ENCODE data around the gene SCUBE2.

DNA sequence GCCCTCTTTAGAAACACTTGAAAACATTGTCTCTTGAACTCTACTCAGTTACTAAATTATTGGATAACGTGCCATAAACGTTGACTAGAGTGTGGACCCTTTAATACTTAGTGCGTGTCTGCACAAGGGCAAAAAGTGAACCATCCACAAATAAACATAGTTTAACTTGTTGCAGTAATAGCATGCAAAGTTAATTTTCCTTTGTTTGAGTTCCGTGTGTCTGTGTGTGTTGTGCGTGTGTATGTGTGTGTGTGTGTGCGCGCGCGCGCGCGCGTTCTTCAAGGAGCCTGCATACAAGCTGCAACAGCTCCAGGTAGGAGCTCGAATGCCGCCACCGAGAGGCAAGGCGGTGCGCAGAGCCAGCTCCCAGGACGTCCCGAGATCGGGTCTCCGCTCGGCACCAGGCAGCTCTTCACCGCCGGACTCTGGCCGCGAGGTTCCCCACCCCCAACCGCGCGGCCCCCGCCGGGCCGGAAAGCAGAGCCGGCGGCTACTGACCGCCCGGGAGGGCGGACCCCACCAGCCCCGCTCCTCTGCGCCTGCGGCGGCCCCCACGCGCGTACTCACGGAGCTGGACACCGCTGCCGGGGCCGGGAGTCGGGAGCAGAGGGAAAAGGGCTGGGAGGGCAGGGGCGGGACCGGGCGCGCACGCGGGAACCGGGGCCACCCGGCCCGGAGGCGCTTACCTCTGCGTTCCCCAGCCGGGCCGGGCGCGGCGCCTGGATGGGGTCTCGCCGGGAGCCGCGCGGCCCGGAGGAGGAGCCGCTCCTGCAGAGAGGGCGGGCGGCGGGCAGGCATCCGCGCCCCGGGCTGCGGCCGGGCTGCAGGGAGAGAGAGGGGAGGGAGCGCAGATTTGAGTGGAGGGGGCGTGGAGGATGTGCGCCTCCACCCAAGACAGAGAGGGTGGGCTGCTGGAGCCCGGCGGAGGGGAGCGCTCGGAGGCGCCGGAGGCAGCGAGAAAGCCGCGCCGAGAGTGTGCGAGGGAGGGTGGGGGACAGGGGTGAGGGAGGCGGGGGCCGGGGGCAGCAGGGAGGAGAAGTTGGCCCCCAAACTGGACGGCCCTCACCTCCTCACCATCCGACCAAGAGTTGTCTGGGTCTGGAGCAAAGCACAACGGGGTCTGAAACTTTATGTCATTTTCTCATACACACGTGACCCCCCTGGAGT is 40.3 kb upstream of the AKIP1 start:
- RRBS, 2 experiments, result 1 to 6% methylated on average over 39 of the region's 101 CpGs

GRCh38 chr11:8962970-8963607 is 1.2 kb downstream of the TMEM9B start:
- RRBS, 2 experiments, result no CpG with 5 or more reads among the region's 4 CpGs

DNA sequence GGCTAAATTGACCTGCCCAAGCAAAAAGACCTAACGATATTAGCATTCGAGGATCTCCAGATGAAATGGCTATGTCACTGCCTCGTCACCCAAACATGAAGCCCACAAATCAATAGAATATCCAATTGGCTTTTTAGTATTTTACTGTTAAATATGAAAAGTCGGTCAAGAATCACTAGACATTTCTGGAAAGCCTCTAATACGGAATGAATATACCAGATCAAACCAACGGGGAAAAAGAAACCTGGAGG is 29.1 kb downstream of the SCUBE2 start:
- RRBS, 2 experiments, result no CpG with 5 or more reads among the region's 6 CpGs

- RRBS, 2 experiments, result 36 to 37% methylated on average over 63 of the region's 136 CpGs
Measured at GRCh38 chr11:9090609-9092069, at the start of gene SCUBE2. Gene SCUBE2 (minus strand): TSS chr11:9091599.

- RRBS, 2 experiments, result no CpG with 5 or more reads among the region's 1 CpG
Measured at GRCh38 chr11:9420249-9420838, 35.9 kb downstream of the IPO7 start.

DNA sequence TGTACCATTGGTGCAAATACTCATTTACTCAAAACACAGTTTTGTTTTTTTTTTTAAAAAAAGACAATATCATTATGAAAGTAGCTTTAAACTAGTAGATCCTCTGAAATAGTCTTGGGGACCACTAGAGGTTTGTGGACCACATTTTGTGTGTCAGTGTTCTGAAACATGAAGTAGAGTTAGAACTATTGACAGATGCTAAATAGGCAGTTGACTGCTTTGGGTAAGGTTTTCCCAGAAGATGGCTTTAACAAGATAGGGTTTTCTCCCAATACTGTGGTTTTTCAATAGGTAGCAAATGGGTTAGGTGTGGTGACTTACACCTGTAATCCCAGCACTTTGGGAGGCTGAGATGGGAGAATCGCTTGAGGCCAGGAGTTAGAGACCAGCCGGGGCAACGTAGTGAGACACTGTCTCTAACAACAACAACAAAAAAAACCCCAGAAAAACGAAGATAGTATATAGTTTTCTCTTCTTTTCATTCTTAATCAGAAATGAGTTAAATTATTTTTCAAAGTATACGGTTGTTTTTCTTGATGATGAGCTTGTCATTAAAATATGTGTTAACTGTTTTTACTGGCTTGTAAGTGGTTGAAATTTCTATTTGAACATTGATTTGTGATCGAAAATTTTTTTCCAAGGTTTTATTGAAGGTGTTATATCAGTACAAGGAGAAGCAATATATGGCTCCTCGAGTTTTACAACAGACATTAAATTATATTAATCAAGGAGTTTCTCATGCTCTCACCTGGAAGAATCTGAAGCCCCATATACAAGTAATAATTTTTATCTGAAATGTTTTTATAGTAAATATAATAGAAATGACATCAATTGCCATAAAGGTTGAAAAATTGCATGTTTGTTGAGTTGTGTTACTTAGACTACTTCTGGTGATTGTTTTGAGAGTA is 38.2 kb downstream of the IPO7 start:
- RRBS, 2 experiments, result no CpG with 5 or more reads among the region's 7 CpGs

DNA sequence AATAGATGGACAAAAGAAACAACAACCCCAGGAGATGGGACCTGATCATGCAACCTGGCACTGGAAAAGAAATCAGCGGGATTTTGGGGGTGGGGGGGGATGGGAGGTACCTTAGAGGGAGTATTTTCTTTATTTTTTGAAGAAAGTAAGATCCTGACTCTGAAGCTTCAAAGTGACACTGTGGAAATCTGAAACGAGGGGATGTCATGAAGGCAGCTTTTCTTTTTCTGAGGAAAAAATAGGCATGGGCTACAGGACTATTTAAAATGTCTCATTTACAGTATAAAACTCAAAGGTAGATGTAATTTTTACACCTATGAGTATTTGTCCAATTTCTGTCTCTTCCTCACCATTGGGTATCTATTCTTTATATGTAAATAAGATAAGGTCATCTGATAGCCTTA is 15.5 kb upstream of the ZNF143 start:
- RRBS, 2 experiments, result no CpG with 5 or more reads among the region's 2 CpGs

DNA sequence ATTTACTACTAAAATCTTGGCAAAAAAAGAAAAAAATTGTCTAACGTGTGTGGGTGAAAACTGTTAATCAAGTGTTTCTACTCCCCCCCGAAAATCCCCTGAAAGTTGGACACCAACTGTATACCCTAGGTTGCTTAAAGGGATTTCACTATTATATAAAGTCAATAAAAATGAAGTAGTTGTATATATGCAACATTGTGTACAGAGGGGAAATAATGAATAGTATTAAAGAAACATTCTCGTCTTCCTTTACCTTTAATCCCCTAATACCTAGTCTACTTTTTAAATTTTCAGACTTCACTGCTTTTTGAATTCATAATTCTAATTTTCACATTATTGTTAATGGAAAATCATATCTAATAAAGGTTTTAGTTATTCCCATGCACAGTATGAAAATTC is 14.0 kb upstream of the ZNF143 start:
- RRBS, 2 experiments, result no CpG with 5 or more reads among the region's 3 CpGs

DNA sequence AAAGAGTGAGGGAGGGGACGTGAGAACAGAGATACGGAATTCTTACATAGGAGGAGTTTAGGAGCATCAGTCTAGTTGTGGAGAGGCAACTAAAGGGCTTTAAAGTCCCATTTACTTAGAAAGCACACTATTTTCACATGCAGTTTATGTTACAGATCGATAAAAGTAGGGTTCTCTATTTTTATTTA is 2.7 kb upstream of the WEE1 start:
- RRBS, 2 experiments, result no CpG with 5 or more reads among the region's 3 CpGs

DNA sequence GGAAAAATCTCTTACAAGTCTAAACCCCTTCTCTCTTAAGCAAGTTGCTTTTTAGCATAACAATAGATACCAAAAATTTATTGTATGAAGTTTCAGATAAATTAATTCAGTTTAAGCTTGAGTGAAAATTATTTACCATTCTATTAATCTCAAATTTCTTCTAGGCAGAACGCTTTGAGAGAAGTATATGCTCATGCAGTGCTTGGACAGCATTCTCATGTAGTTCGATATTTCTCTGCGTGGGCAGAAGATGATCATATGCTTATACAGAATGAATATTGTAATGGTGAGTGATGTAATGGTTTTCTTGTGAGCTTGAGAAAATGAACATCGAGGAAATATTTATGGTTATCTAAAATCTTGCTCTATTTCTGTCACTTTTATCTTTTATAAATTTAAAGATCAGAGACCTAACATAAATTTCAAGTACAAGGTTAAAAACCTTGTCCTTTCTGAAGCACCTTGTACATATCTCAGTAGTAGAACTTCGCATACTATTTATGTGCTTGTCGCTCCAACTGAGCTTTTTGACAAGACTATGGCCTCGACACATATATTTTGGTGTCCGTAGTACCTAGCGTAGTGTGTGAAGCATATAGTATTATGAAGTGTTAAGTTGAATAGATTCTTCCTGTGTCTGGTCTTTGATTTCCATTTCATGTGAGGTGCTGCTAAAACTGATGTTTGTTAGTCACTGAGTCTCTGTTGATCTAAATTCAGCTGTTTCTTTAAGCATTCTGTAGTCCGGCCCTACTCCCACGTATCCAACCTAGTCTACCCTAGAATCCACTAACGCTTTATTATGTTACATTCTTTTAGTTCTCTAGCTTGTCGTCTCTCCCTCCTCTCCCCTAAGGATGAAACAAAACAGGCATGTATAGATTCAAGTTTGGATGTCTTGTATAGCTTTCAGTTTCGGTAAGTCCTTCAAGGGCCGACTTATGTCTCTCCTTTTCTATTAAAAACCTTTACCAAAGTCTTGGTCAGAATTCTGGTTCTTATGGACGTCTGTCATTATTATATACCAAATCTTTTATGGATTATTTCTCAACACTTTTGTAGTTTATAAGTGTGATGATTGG is 3.8 kb downstream of the WEE1 start:
- RRBS, 2 experiments, result no CpG with 5 or more reads among the region's 16 CpGs

- RRBS, 2 experiments, result no CpG with 5 or more reads among the region's 9 CpGs
Measured at GRCh38 chr11:9703168-9703903, 39.5 kb downstream of the SWAP70 start.

DNA sequence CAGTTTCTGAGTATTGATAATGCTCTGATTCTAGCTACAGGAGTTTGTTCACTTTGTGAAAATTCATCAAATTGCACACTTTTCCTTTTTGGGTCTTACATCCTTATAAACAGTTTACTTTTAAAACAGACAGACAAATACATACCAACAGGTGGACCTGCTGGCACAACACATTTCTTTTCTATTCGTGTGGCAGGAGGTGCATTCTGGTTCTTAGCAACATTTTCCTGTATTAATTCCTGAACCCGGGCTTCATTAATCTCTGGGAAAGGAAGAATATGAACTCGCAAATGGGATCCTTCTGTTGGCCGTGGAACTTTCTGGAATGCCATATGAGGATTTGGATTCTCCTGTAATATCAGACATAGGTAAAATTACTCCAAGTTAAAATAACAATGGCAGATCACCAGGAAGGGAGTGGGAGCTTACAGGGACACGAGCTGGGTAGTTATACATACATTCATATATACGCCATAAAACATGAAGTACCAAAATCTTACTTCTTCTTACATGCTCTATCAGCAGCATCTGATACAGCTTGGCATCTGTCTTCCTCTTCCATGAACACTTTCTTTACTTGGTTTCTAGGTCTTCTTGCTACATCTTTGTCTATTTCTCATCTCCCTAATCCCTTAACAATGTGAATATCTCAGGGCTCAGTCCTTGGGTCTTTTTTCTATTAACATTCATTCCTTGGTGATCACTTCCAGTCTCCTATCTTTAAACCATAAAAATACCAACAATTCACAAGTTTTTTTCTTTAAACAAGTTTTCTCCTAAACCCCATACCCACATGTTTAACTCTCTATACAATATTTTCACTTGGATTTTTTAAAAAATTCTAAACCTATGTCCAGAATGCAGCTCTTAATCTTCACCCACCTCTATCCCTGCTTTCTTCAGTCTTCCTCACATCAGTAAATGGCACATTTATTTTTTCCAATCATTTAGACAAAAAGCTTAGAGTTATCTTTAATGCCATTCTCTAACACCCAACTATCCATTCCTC is 304.6 kb downstream of the SWAP70 start:
- RRBS, 2 experiments, result no CpG with 5 or more reads among the region's 6 CpGs

DNA sequence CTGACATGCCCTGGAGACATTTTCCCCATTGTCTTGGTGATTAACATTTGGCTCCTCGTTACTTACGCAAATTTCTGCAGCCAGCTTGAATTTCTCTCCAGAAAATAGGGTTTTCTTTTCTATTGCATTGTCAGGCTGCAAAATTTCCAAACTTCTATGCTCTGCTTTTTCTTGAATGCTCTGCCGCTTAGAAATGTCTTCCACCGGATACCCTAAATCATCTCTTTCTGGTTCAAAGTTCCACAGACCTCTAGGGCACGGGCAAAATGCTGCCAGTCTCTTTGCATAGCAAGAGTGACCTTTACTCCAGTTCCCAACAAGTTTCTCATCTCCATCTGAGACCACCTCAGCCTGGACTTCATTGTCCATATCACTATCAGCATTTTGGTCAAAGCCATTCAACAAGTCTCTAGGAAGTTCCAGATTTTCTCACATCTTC is 74.5 kb downstream of the SBF2 start:
- RRBS, 2 experiments, result no CpG with 5 or more reads among the region's 5 CpGs

- RRBS, 2 experiments, result no CpG with 5 or more reads among the region's 2 CpGs
Measured at GRCh38 chr11:10281380-10281937, 12.6 kb downstream of the SBF2 start.

DNA sequence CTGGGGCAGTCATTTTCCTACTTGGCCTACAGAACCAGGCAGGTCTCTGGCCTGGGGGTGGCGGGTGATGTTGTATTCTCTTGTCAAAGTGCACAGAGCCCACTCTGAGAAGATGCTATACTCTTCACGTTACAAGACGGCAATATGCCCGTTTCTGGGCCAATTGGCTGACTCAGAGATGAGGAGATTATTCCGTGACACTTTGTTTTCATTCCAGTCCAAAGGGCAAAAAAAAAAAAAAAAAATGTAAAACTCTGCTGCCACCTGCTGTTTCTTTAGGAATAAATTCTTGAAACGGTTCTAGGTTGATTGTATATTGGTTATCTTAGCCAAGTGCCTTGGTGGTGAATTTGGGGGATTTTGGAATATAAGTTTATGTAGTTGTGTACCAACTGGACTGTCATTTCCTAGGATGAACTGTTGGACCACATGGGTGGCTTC is 18.1 kb downstream of the ADM start:
- RRBS, 2 experiments, result no CpG with 5 or more reads among the region's 6 CpGs

DNA sequence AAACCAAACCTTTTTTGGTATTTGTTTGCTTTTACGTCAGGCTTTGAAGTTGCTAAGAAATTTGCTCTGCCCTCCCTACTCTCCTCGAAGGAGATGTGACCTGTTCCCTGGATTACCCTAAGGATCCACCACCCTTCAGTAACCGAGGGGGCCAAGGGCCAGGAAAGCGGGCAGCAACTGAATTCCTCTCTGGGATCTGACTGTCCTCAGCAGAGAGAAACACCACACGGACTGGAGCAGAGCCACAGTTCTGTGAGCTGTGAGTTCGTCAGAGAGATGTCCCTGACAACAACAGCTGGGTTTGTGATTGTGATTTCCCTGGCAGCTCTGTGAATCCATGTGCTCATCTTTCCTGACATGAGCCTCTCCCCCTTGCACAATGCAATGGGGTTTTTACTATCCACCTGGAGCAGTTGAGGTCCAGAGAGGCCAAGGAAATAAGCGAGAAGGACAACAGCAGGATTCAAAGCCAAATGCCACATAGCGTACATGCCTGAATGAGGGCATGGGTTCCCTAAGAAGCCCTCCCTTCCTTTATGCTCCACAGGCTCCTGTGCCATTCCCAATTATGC is 69.4 kb upstream of the AMPD3 start:
- RRBS, 2 experiments, result no CpG with 5 or more reads among the region's 8 CpGs

DNA sequence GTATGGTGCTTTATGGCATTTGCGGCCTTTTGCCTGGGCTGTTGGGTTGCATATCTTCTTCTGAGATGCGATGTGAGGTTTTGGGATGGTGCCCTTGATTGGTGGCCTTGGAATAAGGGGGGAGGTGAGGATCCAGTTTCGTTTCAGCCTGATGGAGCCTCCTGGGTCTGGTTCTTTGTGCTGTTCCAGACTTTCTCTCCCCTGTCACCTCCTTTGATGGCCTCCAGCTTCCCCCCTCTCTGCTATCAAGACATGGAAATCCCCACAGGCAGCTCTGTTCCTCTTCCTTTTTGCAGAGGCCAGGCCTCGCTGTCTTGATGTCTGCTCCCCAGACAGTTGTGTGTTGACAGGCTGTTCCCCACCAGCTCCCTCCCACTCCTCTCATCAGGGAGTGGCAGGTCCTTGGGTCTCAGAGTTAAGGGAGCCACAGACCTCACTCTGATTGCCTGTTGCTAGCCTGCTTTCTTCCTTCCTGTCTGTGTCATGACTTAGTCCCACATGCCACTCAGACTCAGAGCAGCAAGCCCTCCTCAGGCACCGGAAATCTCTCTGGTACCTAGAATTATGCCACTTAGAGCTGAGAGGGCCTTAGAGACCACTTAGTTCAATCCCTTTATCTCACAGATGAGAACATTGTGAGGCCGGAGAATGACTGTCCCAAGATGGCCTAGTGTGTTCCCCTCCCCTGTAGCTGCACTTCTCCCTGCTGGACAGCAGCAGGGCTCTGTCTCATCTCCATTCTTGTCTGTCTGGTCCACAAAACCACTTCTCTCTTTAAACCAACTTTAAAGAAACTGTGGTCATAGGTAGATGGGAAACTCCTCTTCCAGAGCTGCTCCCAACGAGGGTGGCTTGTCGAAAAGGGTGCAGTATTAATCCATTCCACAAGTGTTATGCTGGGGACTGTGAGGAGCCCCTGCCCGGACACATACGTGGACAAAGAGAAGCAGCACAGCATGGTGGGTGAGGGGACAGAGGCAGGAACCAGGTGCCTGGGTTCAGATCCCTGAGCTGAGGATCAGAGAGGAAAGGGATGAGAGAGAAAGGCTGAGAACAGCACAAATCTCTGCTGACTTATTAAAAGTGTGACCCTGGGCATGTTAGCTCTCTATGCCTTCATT is 4.1 kb downstream of the AMPD3 start:
- RRBS, 2 experiments, result 86 to 96% methylated on average over 2 of the region's 10 CpGs

DNA sequence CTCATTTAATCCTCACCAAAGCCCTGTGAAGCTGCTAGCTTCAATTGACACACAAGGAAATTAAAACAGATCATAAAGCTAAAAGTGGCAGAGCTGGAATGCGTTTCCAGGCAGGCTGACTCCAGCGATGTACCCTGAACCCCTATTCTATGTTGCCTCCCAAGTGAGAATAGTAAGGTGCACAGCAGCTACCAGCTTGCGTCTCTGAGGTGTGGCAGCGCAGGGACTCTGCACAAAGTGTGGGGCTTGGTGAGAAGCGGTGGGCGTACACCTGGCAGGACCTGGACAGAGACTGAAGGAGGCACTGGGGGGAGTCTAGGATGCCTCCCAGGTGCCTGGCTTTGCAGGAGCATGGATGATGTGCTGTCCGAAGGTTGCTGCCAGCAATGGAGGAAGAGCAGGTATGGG is 42.9 kb downstream of the AMPD3 start:
- RRBS, 2 experiments, result no CpG with 5 or more reads among the region's 7 CpGs

DNA sequence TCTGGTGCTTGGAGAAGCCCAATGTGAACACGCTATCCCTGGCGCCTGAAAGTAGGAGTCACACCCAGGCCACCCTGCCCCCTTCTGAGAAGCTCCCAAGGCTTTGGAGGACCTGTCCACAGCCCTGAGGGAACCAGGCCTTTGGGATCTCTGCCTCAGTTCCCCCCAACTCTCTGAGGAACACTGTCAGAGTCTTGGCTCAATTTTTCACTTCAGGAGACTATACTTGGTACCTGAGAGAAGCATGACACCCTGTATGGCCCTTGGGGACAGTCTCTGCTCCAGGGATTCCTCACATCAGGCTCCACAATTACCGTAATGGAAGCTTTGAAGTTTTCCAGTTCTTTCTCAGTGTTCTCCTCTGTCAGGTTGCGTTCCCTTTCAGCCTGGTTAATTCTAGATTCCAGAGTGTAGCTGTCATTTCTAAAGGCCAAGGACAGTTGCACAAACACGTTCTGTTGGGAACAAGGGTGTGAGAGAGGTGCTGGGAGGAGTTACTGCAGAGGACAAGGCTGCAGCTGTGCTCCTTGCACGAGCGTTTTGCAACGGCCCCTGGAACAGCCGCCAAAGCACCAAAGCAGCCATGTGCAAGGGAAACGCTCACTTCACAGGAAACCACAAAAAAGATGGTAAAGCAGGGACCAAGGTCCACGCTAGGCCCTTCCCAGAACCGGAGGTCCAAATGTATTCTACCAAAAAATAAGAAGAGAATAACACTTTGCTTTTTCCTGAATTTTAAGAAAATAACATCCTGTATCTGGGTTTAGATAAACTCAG is 35.8 kb upstream of the LYVE1 start:
- RRBS, 2 experiments, result no CpG with 5 or more reads among the region's 12 CpGs

GRCh38 chr11:10607348-10607911 is 39.0 kb upstream of the LYVE1 start:
- RRBS, 2 experiments, result no CpG with 5 or more reads among the region's 9 CpGs

Data from Panc1 (cell line).